Measurements from ENCODE around the genes HEBP1 and MGP.

GRCh38 chr12:12558316-12559594 lies 3.9 kb downstream of the DUSP16 start:
- PRO-cap, 2 experiments: no peak in any of the 2 experiments

DNA sequence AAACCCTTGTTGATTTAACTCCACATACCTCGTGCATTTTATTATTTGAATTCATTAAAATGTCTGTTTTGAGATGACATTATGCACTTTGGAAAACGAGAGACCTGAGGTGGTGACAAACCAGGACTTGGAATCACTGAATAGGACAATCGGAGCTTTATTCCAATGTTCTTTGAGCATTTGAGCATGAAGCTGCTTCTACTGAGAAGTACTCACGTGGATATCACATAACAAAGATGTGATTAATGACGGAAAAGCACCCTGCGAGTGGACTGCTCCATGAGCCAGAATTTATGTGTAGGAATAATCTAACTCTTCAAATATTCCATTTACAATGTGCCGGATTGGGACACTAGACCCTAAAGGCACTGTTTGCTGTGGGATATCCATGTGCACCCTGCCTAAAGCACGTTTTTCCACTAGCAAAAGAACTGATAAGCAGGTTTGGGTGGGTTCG lies 820 bp upstream of the DUSP16 start:
- PRO-cap, 2 experiments: peak in 1 of 2 experiments; most common plus-strand start position 228 of the sequence (in 1); most common minus-strand start position 147 of the sequence (in 1)

GRCh38 chr12:12612493-12612871 lies 806 bp downstream of the CREBL2 start:
- PRO-cap, 2 experiments: peak in 1 of 2 experiments; most common plus-strand start chr12:12612639 (in 1); most common minus-strand start chr12:12612583 (in 1)

DNA sequence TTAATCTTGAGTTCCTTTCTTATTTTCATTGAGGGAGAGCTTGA lies 722 bp upstream of the CDKN1B start:
- PRO-cap, 2 experiments: peak in 1 of 2 experiments; most common plus-strand start position 28 of the sequence (in 1)

DNA sequence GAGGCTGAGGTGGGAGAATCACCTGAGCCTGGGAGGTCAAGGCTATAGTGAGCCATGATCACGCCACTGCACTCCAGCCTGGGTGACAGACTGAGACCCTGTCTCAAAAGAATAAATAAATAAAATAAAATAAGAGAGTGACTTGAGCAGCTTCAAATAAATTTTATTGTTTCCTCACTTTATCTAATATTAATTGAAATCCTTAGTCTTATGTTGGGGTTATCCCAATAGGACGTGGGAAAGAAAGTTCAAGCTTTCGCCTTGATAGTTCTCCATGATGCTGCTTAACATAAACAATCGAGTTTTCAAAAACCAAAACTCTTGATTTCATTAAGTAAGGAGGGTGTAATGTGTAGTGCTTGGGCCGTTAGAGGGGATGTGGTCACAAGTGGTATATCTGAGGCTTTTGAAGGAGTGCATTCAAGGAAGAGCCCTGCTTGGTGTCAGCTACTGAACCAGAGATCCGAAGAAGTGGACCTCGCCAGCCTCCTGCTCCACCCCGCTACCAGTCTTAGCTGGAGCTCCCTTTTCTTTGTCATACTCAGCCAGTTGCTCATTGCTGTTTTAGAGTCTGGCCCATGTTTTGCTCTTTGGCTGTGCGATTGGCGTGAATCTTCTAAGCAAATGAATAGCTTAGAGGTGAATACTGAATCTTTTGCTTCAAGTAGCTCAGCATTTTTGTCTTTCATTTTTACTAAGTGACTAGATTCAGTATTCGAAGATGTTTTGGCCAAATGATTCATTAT lies 19.4 kb downstream of the CDKN1B start:
- PRO-cap, 2 experiments: peak in 1 of 2 experiments; most common plus-strand start position 556 of the sequence (in 1); most common minus-strand start position 513 of the sequence (in 1)

DNA sequence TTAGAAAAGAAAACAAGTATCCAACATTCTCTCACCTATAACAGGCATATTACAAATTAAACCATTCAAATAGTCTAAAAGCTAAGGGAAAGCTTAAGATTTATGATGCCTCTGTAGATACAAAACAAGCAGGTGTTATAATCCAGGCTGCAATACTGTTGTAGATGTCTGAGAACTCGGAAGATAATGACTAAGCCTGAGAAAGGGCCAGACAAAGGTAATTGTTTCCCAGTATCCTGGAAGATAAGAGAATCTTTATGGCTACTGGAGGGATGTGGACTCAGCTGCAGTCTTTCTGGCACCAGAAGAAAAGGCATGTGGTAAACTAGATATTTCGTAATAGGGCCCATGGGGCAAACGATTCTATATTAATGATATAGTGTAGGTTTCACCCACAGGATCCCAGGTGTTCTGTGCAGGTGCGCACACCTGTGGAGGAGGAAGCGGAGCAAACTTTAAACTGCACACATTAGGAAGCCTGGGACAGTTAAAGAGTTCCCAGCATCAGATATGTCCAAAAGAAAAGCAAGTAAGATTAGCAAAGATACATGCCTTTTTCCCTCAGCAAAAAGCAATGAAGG lies 9.2 kb upstream of the APOLD1 start:
- PRO-cap, 2 experiments: no peak in any of the 2 experiments

DNA sequence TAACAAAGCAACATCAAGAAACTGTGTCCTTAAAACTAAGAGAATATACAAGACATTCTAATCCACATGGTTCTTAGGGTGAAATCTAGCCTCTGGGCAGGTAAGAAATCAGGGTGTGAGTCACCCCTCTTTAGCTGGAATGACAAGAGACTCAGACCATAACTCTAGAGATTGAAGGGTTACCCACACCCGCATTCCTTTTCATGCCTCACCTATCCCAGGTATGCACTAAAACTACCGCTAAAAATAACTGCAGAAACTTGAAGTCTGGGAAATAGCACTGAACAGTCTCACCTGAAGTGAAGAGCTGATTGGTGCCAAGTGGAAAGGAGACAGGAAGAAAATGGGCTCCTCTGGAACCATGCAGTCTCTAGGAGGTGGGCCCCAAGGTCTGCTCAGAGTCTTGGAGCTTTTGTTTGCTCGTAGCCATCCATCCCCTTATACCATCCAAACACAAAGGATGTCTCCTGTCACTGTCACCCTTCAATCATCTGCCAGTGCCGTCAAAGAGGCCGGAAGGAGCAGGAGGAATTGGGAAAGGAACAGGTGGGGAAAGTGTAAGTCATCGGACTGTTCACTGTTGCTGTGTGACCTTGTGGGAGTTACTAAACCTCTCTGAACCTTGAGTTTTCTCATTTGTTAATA lies 22.3 kb downstream of the DDX47 start:
- PRO-cap, 2 experiments: no peak in any of the 2 experiments

DNA sequence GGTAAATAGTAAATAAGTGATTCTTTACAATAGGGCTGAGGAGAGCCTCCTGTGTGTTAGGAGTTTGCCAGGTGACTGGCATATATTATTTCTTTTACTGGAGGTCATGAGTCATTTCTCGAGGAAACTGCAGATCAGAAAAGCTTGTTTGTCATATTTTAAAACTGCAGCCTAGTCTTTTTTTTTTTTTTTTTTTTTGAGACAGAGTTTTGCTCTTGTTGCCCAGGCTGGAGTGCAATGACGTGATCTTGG lies 25.2 kb downstream of the DDX47 start:
- PRO-cap, 2 experiments: no peak in any of the 2 experiments

DNA sequence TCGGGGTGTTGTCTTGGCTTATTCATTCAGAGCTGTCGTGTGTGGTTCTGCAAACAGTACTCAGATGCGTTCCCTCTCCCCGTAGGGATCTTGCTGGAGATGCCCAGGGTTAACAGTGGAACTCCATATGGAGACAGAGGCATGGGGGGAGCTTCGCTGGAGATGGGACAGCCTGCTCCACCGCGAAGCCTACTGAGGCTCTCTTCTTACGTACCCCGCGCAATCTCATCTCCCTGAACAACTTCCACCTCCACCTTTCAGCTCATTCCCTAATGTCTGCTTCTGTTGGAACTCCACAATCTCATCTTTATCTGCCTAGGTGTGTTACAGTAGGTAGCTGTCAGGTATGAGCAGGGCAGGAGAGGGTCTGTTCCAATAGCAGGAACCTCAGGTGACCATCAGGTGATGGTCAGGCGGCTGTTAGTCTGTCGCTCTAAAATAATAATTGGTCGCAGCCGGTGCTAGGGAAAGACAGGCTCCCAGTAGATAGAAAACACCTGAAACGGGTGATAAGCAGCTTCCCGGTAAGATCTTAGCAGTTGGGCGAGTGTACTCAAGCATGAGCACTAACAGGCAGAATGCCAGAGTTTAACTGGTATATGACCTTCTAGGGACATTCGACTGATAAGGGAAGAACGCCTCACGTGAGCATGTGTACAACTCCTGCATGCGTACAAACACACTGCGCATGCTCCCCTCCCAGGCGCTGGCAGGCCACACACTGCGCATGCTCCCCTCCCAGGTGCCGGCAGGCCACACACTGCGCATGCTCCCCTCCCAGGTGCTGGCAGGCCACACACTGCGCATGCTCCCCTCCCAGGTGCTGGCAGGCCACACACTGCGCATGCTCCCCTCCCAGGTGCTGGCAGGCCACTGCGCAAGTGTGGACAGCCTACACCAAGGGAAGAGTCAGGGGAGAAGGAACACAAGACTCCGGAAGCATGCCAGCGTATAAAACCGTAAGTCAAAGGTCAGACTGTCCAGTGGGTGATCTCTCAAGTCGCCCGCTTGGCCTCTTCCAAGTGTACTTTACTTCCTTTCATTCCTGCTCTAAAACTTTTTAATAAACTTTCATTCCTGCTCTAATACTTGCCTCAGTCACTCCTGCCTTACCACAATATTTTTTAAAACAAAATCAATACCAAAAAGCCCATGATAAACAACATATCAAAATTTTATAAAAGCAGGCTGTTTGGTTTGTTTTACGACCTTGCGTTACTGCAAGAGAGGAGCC lies 24.7 kb downstream of the GPRC5D start:
- PRO-cap, 2 experiments: peak in 1 of 2 experiments; most common plus-strand start position 900 of the sequence (in 1)

DNA sequence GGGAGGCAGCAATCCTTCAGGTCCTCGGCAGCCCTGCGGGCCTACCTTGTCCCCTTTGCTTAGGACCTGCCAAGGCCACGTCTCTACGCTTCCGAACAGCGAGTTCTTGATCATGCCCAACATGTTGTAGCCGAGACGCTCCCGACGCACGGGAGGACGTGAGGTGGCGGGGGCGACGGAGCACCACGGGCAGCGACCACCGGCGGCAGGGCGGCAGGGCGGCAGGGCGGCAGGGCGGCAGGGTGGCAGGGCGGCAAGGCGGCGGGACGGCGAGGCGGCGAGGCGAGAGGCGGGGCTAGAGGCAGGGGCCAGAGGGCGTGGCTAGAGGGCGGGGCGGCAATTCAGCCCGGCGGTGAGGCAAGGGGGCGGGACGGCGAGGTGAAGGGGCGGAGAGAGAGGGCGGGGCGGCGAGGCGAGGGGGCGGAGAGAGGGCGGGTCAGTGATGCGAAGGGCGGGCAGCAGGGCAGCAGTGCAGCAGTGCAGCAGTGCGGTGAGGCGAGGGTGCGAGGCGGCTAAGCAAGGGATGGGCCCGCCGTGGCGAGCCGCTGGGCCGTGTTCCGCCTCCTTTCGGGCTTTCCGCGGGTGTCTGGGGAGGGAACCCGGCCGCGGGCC lies at the start of gene HEBP1:
Gene HEBP1, minus strand, starts transcription at position 274 of the 612 bp plus-strand sequence.
- PRO-cap, 2 experiments: peak in 2 of 2 experiments; most common plus-strand start position 477 of the sequence (in 1); most common minus-strand start position 271 of the sequence (in 1)

GRCh38 chr12:13066434-13066926 lies 22.3 kb downstream of the FAM234B start:
- PRO-cap, 2 experiments: no peak in any of the 2 experiments

DNA sequence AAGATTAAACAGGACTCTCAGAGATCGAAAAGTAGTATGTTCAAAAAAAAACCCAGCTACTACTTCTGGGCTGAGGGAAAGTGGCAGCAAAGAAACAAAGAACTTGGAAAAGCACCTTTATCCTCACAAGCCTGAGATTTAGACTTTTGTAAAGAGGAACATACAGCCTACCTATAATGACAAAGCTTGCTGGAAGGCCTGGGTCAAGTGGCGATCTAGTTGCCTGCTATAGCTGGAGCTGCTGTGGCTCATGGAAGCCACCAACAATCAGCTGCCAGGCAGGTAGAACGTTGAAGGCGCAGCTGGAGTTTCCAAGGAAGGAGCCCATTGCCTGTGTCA lies 165.5 kb downstream of the EMP1 start:
- PRO-cap, 2 experiments: no peak in any of the 2 experiments

DNA sequence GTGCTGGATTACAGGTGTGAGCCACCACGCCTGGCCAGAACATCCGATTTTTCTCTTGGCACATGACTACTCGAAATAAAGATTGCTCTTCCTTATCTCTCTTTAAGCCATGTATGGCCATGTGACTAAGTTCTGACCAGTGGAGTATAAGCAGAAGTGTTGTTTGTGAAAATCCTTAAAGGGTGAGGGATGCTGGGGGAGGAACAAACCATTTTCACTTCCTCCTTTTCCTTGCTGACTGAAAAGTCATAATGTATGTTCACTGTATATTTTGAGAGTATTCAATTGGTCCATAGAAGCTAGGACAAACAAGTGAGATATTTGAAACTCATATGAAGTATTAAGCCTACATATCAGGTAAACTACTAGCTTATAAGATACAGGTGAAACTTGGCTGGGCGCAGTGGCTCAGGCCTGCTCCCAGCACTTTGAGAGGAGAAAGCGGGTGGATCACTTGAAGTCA lies 50.6 kb upstream of the ATF7IP start:
- PRO-cap, 2 experiments: no peak in any of the 2 experiments

DNA sequence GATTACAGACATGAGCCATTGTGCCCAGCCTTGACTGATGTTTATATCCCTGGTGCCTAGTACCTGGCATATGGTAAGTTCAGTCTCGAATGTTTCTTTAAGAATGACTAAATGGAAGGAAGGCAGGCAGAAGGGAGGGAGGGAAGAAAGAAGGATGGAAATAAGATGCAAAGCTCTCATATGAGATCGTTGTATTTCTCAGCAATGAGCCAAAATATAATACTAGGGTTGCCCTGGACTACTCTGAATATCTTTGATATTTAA lies 44.0 kb downstream of the GUCY2C start:
- PRO-cap, 2 experiments: no peak in any of the 2 experiments

GRCh38 chr12:14665857-14666363 lies 30.5 kb downstream of the GUCY2C start:
- PRO-cap, 2 experiments: no peak in any of the 2 experiments

DNA sequence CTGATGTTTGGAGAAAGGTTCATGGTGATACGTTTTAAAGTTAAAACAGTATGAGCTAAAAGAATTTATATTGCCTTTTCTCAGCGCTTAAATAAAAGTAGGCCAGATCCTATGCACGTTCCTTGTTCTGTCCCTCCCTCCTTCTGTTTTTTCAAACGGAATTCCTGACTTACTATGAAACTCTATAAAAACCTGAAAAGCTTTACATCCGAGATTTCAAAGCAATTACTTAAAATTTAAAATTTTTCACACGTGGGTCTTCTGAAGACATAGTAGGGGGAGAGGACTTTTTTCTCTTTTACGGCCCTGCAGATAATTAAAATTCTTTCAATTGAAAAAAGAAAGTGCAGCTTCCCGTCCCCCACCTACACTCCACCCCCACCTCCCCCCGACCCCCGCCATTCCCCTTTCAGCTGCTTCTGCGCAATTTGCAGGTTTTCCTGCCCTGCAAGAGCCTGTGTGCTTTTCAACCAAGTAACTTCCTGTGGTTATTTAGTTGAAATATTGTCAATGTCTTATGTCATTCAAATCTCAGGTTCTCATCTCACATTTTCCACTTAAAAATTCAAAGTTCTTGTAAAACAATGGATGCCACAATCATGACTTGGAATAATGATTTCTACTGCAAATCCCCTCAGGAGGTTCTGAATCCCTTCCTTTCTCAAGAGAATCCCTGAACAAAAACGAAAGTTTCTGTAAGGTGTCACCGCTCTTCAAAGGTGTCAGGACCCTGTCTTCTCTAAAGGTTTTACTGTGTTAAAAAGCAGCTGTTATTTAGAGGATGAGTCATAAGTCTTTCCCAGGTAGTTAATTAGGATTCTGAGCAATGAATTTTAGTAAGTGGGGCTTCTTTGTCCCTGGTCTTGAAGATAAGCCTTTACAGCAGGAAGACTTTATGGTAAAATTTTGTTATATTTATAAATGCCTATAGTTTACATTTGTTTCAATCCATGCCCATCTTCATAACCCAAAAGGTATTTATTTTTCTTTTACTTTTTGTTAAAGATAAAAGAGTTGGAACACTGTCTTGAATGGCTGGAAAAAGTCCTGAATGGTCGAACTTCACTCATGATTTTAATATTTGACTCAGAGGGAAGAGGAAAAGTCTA lies 735 bp upstream of the H4C16 start:
- PRO-cap, 2 experiments: no peak in any of the 2 experiments

- PRO-cap, 2 experiments: no peak in any of the 2 experiments
Measured at GRCh38 chr12:14793457-14794140, 9.7 kb downstream of the WBP11 start.

- PRO-cap, 2 experiments: no peak in any of the 2 experiments
Measured at GRCh38 chr12:14881407-14881735, 4.3 kb downstream of the MGP start.

DNA sequence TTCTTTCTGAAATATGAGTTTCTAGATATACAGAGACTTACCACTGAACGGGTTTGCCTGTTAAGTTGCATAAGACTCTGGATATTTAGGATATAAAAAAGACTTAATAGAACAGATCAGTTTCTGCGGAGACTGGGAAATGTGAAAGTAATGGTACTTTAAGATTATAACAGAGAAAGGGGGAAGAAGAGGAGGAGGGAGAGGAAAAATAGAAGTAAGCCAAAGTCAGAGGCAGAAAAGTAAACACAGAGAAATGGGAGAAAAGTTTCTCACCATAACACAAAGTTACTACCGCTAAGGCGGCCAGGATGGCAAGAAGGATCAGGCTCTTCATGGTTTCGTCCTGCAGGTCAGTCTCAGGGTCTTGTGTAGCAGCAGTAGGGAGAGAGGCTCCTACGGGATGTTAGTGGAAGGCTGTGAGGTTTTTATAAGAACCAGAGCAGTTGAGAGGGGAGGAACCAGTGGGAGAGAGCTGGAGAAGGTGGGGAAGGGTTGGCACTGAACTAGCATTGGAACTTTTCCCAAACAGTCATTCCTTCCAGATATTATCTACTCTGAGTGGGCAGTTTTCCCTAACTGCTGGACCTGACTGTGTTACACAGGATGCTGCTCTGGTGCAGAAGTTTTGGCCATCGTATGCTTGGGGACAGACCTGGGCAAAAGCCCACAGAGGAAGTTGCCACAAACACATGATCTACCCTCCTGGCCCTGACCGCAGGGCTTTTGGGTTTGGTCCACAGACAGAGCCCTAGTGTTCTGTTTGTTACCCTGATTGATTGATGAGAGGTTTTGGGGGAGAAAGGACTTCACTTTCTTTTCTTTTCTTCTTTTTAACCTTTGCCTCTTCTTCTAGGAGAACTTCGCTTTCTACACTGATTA lies at the start of gene MGP:
Gene MGP, minus strand, starts transcription at position 397 of the 879 bp plus-strand sequence.
- PRO-cap, 2 experiments: peak in 1 of 2 experiments; most common minus-strand start position 396 of the sequence (in 1)

- PRO-cap, 2 experiments: no peak in any of the 2 experiments
Measured at GRCh38 chr12:14910600-14911489, 25.2 kb upstream of the MGP start.

All from cerebral cortex (tissue), 2 donors.